Thoracic aorta endothelial cell (primary cell): ENCODE results near the genes KCTD8, GNPDA2 and COX7B2.

GRCh38 chr4:41307482-41308032 is 50.8 kb downstream of the UCHL1 start:
- CAGE, long polyA plus RNA, result no peak

DNA sequence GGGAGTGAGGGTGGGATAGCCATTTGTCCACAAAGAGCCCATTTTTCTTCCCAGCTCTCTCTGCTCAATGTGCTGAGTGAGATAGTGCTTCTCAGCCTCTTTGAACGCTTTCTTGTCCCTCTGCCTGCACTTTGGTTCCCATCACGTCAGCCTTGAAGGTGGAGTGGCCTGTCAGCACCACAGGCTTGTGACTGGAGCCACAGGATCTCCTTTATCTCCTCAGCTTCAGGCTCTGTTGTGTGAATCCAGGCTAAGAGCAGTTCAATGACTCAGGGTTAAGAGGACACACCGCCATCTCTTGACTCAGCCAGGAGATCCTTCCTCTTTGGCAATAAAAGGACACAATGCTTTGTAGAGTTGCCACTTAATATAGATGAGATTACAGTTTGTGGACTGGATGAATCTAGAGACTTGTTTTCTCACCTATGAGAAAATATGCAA is 62.0 kb downstream of the UCHL1 start:
- CAGE, long polyA plus RNA, result no peak

- CAGE, long polyA plus RNA, result no peak
Measured at GRCh38 chr4:41358658-41359427, 102.1 kb downstream of the UCHL1 start.

DNA sequence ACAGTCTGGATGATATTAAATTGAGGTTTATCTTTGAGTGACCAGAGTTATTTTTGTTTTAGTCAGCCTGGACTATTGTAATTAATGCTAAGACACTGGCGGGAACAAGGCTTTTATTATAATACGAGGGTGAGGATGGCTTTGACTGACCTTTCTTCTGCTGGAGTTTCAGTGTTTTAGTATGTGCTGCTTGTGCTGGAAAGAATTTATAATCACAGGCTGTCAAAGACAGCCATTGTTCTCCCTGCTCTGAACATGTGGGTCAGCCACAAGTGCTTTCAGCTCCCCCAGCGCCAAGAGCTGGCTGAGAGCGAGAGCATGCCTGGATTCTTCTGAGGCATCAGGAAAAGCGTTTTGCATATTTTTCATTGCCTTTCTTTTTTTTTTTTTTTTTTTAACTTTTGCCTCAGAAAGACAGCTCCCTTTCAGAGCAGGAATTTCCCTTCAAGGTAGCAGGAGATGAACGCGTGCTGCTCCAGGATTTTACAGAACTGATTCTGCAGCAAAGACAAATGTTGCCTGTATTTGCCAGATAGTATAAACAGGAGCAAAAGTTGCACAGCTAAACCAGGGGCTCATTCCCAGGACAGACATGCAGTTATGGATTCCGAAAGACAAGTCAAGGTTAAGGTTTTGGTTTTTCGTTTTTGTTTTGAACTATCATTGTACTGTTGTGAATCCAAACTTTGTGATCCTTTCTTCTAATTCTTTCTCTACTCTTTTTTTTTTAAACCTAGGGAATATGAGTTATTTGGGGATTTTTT is 74.7 kb downstream of the LIMCH1 start:
- CAGE, long polyA plus RNA, result no peak

DNA sequence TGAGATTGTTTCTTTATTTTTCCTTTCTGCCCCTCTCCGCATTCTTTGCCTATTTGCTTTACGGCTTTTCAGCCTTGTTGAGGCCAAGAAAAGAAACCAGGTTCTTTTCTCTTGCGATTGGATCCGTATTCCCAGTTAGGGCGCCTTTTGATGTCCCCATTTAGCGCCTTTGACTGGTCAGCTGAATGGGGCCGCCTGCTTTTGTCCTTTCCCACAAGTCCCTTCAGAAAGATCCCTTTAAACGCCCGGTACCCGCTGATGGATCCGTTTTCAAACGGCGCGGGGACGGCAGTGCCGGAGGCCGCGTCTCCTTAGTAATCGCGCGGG is 54.0 kb upstream of the TMEM33 start:
- CAGE, long polyA plus RNA, result no peak

DNA sequence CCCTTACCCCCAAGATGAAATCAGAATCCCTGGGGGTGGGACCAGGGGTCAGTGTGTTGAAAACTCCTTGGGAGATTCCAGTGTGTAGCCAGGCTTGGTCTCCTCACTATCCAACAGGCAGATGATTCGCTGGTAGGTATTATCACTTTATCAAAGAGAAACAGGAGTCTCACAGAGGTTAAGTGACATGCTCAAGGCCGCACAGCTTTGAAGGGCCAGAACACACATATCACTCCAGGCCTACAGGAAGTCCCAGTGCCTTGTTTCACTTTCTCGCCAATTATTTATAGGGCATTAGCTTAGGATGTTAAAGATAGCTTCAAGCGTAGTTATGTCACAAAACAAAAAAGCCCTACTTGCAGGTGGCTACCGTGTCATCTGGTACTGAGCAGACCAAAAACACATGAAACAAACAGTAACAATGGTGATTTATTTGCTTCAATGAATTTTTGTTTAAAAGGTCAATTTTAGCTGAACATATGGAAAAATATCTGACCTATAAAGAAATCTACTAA is 13.2 kb downstream of the ATP8A1 start:
- CAGE, long polyA plus RNA, result no peak

DNA sequence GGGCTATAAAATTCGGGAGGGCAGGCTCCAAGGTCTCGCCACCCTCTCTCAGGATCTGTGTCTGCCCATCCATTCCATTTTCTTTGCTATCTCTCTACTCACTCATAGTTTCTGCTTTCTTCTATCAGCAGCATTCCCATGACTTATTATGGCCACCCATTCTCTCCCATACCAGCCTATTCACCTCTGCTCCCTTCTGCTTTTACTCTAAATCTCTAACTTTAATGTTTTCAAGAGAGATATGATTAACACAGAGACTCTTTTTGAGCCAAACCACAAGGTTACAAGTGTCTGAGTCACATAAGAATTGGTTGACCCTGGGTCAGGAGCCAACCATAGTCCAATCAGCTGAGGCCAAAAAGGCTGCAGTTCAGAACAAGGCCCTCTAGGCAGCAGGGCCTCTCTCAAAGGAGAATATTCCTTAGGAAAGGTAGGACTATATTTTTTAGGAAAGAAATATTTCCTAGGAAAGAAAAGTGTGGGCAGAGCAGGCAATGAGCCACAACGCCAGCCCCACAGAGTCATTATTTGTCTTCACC is 2.4 kb downstream of the ATP8A1 start:
- CAGE, long polyA plus RNA, result no peak

DNA sequence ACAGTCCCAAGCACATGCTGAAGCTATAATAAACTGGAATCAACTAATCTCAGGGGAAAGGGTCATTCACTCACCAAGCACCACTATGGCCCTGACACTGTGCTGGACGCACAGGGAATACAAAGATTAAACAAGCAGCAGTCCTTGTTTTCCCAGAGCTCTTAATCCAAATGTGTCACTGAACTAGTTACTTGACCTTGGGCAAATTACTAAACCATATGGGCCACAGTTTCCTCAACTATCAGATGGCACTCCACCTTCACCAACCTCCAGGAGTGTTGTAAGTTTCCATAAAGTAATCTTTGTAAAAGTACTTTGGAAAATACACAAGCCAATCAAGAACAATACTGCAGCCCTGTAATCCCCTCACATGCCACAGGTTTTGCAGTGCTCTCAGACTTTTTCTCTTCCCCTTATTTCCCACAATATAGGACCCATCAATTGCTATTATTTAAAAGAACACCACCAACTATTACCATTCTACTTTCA is 1.9 kb downstream of the ATP8A1 start:
- CAGE, long polyA plus RNA, result no peak

GRCh38 chr4:44025355-44025782 is 423.2 kb downstream of the KCTD8 start:
- CAGE, long polyA plus RNA, result no peak

GRCh38 chr4:44448433-44449418 is at the start of gene KCTD8:
KCTD8 (minus strand) TSS chr4:44448809.
- CAGE, long polyA plus RNA, result no peak

DNA sequence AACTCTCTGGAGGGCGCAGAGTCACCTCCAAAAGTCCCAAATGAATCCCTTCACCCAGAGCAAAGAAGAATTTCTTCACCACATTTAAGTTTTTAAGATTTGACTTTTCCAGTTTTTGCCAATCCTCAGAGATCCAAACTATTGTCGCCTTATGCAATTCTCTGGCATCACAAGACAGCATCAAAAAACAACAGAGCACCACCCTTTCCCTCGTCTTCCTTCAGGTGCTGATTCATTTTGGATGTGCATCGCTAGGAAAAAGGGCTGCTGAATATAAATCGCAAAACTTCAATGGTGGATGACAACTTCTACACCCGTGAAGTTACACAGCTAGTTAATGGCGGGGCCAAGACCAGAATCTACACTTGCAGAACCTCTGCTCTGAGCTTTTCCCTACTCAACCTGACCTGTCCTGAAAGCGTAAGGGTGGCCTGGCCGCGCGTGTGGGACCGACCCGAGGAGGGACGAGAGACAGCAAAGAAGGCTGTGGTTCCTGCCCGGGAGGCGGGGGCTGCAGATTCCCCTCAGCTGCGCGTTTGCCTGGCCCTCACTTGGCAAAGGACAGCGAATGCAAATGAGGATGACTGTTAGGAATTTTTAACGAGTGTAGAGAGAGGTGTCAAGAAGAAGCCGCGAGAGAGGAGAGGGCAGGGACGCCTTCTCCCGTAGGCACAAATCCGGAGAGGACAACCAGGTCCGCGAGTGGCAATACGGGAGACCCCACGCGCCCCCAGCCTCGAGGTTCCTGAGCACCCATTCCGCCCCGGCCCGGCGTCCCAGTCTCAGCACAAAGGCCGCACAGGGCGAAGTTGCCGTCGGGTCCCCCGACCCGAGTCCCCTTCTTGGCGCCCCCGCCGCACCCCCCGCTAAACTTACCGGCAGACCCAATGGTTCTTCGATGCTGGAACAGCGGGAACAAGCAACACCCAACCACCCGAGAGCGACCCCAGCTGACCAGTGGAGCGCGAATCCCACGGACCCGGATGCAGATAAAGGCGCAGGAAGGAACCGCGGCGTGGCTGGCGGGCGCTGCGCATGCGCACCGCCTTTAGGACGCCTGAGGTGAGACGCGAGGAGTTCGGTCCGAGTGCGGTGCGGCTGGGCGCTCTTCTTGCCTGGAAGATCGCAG is at the start of gene GNPDA2:
TSS of gene GNPDA2 (minus strand) at position 959 of the 1,129 bp plus-strand sequence.
- CAGE, long polyA plus RNA, result no peak

DNA sequence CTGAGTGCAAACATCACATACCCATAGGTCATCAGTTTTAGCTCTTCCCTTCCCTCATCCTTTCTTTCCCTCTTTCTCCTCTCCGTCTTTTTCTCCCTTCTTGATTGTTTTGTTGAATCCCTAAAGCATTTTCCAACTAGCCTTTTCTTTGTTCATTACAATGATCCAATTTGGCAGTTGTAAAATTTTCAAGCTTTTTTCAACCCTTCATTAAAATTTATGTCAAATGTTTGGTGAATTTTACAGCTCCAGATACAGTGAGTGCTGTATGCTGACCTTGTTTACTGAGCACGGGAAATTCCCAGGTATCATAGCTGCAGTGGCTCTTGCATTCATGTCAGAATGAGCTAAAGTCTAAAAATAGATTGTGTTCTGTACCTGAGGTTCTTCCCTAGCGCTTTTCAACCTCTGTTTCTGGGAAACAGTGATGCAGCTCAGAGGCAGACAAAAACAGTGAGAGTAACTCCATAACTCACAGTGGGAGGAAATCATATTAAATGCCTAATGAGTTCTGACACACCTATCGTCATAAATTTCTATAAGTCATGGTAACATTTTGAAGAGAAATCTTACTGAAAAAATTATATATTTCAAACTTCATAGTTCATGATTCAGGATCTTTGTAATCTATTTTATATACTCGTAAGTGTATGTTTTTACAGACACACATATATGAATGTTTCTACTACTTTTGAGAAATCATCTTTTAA is 393.8 kb upstream of the GNPDA2 start:
- CAGE, long polyA plus RNA, result no peak

GRCh38 chr4:45174789-45175110 is 448.4 kb upstream of the GNPDA2 start:
- CAGE, long polyA plus RNA, result no peak

DNA sequence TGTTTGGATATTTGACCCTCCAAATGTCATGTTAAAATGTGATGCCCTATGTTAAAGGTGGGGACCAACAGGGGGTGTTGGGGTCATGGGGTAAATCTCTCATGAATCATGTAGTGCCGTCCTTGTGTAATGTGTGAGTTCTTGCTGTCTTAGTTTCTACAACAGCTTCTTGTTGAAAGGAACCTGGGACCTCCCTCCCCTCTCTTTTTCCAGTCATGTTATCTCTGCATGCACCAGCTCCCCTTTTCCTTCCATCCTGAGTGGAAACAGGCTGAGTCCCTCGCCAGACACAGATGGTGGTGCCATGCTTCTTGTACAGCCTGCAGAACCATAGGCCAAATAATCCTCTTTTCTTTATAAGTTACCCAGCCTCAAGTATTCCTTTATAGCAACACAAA is 598.4 kb upstream of the GNPDA2 start:
- CAGE, long polyA plus RNA, result no peak

DNA sequence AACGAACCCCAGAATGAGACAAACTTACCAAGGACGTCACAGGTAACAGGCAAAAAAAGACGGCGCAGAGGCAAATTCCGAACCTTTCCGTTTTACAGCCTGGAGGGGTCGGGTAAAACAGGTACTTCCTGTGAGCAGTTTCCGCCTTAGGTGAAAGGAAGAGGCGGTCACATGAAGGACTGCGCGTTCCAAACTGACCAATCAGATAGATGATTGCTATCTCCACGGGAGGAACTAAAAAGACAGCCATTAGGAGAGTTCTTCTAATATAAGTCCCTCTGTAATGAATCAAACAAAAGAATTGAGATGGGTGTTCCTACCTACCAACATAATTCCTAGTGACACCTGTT is at the start of gene COX7B2:
TSS of gene COX7B2 (minus strand) at position 114 of the 350 bp plus-strand sequence.
- CAGE, long polyA plus RNA, result no peak

- CAGE, long polyA plus RNA, result no peak
Measured at GRCh38 chr4:47836420-47837347, 1.2 kb downstream of the CORIN start.

DNA sequence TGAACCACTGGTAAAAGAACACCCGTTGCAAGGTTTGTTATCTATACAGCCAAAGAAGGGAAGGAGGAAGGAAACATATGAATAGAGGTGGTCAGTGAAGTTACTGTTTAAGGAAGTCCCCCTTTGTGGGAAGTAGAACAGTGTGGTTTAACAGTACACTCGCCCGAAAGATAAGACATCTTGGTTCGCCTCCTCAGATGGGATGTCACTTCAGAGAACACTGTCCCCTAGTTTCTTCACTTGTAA is 57.5 kb downstream of the TEC start:
- CAGE, long polyA plus RNA, result no peak

GRCh38 chr4:48337702-48338197 is 3.6 kb upstream of the SLAIN2 start:
- CAGE, long polyA plus RNA, result no peak

GRCh38 chr4:48342499-48342874 is 1.2 kb downstream of the SLAIN2 start:
- CAGE, long polyA plus RNA, result no peak

DNA sequence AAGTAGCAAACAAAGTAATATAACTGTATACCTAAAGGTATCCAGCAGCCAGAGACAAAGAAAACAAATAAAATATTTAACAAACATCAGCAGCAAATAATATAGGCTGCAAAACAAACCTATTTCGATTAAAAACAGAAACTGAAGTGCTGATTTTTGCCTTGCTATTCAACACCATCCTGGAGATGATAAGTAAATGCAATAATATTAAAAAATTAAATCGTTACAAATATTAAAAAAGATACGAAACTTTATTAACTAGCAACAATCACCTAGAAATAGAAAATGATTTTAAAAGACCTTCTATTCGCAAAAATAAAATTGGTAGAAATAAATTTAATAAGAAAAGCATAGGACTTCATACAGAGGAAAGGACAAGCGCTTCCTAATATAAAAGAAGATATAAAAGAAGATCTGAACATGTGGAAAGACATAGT is 136.6 kb downstream of the FRYL start:
- CAGE, long polyA plus RNA, result no peak